ENCODE measurements around the genes ZNF70 and SMARCB1.

DNA sequence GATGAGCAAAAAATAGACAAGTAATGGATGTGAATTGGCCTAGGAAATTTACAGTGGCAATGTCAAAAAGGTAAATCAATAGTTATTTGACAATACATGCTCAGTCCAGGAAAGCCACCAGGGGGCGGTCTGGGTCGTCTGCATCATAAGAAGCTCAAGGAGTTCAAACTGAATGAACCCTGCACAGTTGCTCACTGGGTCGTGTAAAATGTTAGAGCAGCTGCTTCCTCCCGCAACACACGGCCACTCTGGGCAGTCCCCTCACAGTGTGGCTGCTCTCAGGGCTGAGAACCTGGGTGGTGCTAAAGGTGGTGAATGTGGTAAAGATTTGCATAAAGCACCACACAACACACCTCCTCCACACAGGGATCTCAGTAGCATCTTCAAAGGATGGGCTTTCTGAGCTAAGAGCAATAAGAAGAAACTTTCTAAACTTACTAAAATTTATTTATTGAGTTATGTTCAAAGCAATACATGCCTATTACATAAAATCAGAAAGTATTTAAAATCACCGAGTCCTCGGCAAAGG is 85.8 kb downstream of the ZNF280B start:
- PRO-cap, 2 experiments = no peak in any of the 2 experiments

DNA sequence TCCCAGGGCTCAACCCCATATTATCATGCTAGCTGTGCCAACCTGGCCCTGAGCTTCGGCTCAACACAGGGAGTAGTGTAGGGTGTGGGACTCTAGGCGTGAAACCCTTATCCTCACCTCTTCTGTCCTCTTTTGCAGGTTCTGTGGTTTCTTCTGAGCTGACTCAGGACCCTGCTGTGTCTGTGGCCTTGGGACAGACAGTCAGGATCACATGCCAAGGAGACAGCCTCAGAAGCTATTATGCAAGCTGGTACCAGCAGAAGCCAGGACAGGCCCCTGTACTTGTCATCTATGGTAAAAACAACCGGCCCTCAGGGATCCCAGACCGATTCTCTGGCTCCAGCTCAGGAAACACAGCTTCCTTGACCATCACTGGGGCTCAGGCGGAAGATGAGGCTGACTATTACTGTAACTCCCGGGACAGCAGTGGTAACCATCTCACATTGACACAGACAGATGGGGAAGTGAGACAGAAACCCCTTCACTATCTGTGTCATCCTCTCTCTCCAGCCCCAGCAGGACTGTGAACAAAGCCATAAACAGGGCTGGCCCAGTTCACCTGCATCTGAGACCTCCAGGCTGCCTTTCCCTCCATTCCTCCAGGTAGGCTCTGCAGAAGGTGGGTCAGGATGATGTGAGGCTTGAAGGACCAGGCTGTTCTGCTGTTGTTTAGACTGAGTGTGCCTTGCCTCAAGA is 76.5 kb downstream of the GGTLC2 start:
- PRO-cap, 2 experiments = no peak in any of the 2 experiments

DNA sequence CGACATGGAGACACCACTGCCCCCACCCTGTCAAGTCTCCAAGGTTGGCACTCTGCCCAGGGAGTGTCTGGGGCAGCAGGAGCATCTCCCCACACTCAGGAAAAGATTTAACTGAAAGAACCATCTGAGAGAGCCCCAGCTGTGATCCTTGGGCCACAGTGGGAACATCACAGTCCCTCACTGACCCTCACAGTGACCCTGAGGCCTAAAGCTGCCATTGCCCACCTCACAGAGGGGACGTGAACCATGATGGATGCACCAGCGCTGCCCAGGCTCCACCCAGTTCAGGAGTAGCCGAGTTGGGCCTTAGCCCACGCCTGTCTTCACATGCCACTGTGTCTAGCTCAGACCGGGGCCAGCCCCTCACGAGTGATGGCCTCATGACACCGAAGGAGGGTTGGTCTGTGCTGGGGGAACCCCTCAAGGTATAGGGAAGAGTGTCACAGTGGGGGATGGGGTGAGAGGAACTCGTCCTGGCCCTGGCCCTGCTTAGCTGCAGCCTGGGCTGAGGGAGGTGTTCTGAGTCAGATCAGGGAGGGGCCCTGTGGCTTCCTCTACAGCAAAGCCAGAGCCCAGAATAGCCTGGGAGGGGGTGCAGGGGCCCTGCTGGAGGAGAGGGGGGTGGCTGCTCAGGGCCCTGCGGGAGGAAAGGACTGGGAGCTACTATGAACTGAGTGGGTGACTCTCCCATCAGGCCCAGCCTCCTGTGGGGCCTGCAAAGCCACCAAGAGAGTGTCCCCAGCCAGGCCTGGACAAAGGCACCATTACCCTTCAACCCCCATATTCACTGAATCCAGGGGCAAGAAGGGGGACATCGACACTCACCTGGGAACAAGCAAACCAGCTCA is 41.0 kb downstream of the IGLL5 start:
- PRO-cap, 2 experiments = no peak in any of the 2 experiments

DNA sequence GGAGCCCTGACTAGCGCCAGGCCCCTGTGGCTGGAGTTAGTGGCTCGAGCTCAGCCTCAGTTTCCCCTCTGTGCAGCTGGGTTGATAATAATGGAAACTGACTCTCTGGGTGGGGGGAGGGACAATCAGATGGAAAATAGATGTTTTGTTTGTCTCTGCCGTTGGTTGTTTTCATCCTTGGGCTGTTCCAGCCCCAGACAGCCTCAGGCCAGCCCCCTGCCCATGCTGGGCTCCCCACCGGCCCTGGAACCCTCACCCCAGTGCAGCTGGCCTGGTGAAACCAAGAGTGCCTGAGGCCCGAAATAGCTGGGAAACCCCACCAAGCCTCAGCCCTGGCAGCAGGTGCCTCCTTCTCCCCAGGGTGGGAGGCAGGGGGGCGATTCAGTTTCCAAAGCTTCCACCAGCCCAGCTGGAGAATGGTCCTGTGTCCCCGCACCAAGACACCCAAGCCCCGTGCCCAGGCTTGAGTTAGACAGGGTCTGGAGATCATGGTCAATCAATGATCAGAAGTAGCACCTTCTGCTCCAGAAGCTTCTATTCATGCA is 44.2 kb downstream of the IGLL5 start:
- PRO-cap, 2 experiments = no peak in any of the 2 experiments

DNA sequence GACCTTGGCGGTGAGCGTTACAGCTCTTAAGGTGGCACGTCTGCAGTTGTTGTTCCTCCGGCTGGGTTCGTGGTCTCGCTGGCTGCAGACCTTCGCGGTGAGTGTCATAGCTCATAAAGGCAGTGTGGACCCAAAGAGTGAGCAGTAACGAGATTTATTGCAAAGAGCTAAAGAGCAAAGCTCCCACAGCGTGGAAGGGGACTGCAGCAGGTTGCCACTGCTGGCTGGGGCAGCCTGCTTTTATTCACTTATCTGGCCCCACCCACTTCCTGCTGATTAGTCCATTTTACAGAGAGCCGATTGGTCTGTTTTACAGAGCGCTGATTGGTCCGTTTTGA is 54.1 kb upstream of the GNAZ start:
- PRO-cap, 2 experiments = no peak in any of the 2 experiments

DNA sequence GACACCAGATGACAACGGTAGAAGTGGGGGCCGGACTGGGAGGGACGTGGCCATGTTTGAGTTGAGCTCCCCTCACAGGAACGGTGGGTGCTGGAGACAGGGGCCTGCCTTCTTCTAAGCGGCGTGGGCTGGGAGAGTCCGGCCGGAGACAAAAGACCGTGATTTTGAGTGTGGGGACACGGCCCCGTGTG is 203 bp downstream of the RSPH14 start:
- PRO-cap, 2 experiments = no peak in any of the 2 experiments

DNA sequence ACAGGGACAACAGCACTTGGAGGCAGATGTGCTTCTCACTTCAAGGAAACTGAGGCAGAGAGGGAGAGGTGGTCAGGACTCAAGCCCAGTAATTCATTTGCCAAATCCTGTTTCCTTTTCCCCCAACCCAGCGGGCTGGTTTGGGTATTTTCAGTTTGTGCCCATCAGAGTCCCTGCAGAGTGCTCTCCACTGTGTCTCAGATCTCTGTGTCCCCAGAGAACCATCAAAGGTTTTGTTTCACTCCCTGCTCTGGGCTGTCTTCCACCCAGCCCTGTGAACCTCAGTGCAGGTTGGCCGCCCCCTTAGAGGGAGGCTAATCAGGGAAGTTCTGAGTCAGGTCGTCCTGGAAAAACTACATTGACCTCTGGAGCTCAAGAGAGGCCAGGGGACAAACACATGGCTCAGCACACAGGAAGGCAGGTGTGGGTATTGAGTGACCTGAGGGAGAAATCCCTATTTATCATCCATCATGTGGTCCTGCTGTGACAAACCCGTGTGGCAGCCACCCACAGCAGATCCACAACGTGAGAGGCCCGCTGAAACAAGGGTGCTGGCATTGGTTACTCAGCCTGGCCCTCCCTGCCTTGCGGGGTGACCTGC is 994 bp upstream of the BCR start:
- PRO-cap, 2 experiments = no peak in any of the 2 experiments

DNA sequence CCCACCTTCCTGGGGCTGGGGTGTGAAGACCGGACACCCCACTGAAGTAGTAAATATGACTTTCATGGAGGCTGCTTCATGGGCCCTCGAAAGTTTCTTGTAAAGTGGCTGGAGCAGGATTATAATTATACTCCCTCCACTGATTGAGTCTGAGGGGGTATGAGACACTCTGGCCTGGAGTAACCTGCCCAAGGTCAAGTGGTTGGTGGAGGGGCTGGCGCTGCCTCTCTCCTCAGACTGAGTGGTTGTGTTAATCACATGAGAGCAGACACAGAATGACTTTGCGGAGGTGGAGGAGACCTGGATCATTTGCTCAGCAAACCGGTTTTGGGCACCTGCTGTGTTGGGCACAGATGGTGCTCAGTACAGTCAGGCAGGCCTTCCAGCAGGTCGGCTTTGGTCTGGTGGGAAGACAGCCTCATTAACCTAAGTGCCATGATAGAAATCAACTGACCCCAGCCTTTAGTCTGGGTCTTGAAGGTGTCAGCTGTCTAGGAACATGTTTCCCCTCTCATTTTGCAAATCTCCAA is 11.8 kb downstream of the BCR start:
- PRO-cap, 2 experiments = no peak in any of the 2 experiments

GRCh38 chr22:23199133-23199644 is 18.9 kb downstream of the BCR start:
- PRO-cap, 2 experiments = no peak in any of the 2 experiments

DNA sequence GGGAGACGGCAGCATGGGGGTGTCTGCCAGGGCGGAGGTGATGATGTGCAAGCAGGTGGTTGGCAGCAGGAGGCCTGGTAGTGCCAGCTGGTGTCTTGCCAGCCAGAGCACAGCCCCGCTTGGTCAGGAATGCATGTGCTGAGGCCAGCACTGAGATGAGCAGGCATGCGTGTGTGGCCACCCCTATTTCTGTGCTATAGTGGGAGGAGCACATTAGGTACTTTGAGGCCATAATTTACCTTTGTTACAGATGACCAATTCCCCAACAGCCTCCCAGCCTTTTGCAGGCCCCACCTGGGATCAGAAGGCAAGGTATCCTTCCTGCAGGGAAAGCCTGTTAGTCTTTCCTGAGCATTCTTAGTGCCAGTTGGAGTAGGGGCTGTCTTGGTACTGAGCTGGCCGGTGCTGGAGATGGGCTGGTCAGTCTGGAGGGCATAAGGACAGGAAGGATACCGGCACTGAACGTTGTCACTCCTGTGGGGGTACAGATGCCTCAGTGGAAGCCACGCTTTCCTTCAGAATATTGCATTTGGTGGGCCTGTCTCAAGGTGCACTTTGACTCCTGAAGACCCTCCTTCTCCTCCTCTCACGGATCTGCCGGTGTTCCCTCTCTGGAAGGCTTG is 24.6 kb downstream of the BCR start:
- PRO-cap, 2 experiments = no peak in any of the 2 experiments

DNA sequence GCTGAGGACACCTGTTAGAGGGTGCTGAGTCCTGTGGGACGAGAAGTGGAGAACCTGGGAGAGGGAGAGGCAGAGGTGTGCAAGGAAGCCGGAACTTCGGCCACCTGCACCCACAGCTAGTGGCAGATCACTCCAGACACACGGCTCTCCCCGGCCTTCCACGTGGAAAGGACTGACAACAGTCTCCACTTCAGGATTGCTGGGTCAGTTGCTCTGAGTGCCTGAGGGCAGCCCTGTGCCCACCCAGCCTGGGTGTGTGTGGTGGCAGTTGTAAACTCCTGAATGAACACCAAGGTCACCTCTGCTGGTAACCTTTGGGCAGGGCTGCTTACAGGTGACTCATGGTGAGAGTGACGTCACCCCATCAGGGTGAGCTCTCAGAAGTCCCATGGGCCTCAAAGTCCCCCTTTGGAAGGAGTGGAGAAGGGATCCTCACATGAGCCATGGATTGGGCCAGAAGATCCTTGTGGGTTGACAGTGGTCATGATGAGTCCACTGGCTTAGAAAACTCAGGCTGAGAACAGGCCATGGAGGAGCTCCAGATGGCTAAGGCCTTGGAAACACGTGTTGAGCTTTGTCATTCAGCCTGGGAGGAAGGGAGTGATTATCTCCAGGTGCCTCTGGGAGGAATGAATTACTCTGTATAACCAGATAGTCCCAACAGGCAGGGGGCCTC is 71.2 kb downstream of the BCR start:
- PRO-cap, 2 experiments = no peak in any of the 2 experiments

DNA sequence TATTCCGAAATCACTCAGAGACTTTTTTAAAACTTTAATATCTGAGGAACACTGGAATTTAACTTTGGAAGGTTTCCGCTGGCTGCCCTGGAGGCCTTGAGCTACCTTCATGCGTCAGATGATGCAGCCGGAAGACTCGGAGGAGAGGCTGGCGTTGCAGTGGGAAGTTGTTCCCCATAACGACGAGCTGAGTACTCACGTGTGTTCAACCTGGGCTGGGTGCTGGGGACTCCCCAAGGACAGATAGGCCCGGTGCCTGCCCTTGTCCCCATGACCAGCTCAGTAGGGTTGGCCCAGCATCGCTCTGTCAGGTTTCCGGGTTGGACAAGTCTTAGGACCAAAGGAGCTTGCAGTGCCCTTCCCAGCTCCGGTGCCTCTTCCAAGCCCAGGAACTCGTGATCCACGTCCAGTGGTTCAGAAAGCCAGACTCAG is 84.8 kb downstream of the BCR start:
- PRO-cap, 2 experiments = no peak in any of the 2 experiments

DNA sequence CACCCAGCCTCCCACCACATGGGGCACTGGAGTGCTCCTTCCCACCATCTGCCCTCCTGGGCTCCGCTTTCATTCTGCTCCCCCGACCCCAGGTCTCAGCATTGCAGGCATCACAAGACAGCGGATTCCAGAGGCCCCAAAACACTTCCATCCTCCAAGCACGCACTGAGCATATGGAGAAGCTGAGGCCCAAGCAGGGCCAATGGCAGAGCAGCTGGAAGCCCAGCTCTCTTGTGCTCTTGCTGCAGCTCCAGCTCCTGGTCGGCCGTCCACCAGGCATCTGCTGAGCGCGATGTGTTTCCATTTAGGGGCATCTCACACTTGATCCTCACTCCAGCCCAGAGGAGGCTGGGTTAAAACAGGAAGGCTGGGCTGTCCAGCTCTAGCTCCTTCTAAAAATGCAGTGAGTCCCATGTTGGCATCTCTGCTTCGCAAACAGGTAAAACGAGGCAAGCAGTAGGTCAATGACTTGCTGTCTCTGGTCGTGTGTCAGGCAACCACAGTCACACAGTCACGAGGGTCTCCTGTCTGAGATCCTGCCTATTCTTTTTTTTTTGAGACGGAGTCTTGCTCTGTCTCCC is 65.4 kb downstream of the IGLL1 start:
- PRO-cap, 2 experiments = no peak in any of the 2 experiments

GRCh38 chr22:23533719-23534247 is 46.3 kb downstream of the IGLL1 start:
- PRO-cap, 2 experiments = no peak in any of the 2 experiments

DNA sequence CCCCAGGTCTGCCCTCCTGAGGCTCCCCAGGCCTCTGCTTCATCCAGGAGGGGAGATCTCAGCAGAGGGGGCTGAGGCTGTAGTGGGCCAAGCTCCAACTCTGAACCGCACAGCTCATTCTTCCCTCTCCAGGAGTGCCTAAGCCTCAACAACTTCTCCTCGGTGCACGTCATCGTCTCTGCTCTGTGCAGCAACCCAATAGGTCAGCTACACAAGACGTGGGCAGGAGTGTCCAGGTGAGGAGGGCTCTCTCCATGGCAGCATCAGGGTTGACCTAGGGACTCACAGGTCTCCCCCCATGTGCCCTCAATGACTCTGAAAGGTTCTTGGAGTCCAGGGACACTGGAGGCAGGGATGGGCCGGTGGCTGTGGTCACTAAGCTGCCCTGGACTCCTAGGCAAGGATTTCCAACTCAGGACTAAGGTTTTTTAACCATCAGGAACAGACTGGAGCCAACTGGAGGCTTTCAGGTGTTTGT is 3.4 kb downstream of the RGL4 start:
- PRO-cap, 2 experiments = no peak in any of the 2 experiments

GRCh38 chr22:23744766-23745274 is 6.1 kb downstream of the ZNF70 start:
- PRO-cap, 2 experiments = no peak in any of the 2 experiments

DNA sequence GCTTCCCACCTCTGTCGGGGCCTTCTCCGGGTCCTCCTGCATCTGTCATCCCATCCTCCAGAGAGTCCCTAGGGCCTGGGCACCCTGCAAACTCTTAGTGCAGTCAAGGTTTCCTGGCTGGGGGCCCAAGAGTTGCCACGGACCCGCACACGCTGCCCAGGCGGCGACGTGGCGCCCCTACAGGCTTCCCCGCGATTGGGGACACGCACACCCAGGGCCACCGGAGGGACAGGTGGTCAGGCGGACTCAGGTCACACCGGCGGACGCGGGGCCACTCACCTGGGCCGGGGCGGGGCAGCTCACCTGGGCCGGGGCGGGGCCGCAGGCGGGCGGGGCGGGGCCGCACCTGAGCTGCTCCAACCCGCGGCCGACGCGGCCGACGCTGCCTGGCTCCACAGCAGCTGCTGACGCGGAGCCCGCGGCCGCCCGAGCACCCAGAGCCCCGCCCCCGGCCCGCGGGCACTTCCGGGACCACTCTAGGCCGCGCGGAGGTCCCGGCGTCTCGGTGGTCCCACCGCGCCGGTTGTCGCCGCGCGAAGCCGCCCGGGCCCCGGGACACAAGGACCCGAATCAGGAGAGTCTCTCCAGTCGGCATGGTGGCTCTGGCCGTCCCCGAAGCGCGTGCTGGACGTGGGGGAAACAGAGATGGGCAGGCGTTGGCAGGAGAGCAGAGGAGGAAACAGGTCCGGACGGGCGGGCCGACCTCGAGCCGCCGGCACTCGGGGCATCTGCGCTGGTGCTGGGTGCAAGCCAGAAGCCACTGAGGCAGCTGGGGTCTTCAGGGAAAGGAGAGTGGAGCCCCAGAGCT is at the start of gene ZNF70:
Gene ZNF70 (minus strand): TSS at position 411 of the 808 bp plus-strand sequence.
- PRO-cap, 2 experiments = peak in 2 of 2 experiments; most common plus-strand start position 500 of the sequence (in 2); most common minus-strand start position 384 of the sequence (in 1)

- PRO-cap, 2 experiments = no peak in any of the 2 experiments
These were observed 1.6 kb upstream of the ZNF70 start for GRCh38 chr22:23752196-23753214.

DNA sequence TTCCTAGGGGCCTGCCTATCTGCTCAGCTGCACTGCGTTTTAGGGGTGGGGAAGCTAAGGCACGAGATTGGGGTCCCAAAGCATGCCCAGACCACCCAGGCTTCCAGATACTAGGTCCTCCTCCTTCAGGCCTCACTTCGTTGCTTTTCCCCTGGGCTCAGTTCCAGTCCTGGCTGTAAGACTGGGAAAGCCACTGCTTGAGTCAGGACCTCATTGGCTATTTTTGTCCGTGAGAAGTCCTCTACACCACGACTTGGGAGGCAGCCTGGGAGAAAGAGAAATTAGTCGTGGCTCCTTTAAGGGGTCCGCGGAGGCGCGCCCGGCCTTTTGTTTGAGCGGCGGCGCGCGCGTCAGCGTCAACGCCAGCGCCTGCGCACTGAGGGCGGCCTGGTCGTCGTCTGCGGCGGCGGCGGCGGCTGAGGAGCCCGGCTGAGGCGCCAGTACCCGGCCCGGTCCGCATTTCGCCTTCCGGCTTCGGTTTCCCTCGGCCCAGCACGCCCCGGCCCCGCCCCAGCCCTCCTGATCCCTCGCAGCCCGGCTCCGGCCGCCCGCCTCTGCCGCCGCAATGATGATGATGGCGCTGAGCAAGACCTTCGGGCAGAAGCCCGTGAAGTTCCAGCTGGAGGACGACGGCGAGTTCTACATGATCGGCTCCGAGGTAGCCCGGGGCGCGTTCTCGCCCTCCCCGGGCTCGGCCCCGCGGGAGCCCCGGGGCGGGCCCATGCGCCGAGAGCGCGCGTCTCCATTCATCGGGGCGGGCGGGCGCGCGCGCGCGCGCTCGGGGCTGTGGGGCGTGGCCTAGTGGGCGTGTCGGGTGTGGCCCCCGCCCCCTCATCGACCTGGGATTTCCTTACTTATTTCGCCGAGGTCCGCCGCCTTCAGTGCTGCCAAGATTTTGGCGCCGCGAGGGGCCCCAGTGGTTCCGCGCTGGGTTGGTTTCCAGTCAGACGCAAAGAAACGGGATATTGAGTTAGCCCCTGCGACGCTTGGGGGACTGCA is at the start of gene SMARCB1:
Gene SMARCB1 (plus strand): TSS at position 362 of the 999 bp plus-strand sequence.
- PRO-cap, 2 experiments = peak in 2 of 2 experiments; most common plus-strand start position 376 of the sequence (in 1); most common minus-strand start position 668 of the sequence (in 1)

DNA sequence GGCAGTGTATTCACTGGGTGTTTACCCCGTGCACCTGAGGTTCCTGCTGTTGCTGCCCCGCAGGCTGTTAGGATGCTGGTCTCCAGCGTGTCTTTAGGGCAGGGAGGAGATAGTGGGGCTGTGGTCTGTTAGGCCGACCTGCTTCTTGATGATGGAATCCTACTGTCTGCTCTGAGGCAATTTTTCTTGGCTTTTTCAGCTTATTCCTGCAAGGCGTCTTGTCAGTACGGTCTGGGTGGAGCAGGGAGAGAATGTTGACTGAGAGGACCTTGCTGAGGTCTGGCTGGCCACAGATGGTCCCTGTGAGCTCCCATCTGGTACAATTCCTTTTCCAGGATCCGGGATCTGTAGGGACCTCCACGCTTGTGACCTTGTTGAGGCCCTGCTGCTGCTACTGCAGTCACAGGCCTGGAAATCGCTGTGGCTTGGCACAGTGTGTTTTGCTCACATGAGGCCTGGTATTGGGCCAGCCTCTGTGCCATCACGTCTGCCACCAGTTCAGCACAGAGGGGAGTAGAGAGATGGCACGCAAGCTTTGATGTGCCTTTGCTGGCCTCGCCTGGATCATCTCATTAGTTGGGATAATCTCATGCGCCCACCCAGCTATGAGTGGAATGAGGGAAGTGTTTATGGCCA is 22.8 kb downstream of the DERL3 start:
- PRO-cap, 2 experiments = no peak in any of the 2 experiments

All from psoas muscle (tissue), 2 donors.